ENCODE measurements around the genes SPTSSB and SERPINI2.

DNA sequence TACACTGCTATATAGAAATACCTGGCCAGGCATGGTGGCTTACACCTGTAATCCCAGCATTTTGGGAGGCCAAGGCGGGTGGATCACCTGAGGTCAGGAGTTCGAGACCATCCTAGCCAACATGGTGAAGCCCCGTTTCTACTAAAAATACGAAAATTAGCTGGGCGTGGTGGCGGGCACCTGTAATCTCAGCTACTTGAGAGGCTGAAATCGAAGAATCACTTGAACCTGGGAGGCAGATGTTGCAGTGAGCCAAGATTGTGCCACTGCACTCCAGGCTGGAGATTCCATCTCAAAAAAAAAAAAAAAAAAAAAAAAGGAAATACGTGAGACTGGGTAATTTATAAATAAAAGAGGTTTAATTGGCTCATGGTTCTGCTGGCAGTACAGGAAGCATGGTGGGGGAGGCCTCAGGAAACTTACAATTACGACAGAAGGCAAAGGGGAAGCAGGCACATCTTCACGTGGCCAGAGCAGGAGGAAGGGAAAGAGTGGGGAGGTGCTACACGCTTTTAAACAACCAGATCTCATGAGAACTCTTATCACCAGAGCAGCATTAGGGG is 374.9 kb upstream of the C3orf80 start:
- PRO-cap, result no peak
- RAMPAGE, long total RNA, 2 experiments, result no peak in any of the 2 experiments

GRCh38 chr3:159852654-159853791 is 372.2 kb upstream of the C3orf80 start:
- PRO-cap, result bidirectional peak, plus-strand start at chr3:159853093, minus-strand start at chr3:159852999
- RAMPAGE, long total RNA, 2 experiments, result start-site peak on the plus strand in 1 of 2 experiments, at chr3:159853083-159853307 at its widest, 20 reads per replicate

- PRO-cap, result no peak
- RAMPAGE, long total RNA, 2 experiments, result no peak in any of the 2 experiments
These were observed 370.5 kb upstream of the C3orf80 start for GRCh38 chr3:159854452-159855340.

- PRO-cap, result no peak
- RAMPAGE, long total RNA, 2 experiments, result no peak in any of the 2 experiments
These were observed 95.7 kb upstream of the C3orf80 start for GRCh38 chr3:160129285-160130085.

- PRO-cap, result no peak
- RAMPAGE, long total RNA, 2 experiments, result no peak in any of the 2 experiments
These were observed 18.2 kb downstream of the SMC4 start for GRCh38 chr3:160417602-160418132.

GRCh38 chr3:160754115-160755303 is 1.5 kb upstream of the PPM1L start:
- PRO-cap, result bidirectional peak, plus-strand start at chr3:160755199, minus-strand start at chr3:160755135
- RAMPAGE, long total RNA, 2 experiments, result no peak in any of the 2 experiments

- PRO-cap, result no peak
- RAMPAGE, long total RNA, 2 experiments, result no peak in any of the 2 experiments
These were observed 151.3 kb downstream of the B3GALNT1 start for GRCh38 chr3:160953946-160954160.

GRCh38 chr3:161171050-161171455 is 50.1 kb upstream of the NMD3 start:
- PRO-cap, result no peak
- RAMPAGE, long total RNA, 2 experiments, result no peak in any of the 2 experiments

DNA sequence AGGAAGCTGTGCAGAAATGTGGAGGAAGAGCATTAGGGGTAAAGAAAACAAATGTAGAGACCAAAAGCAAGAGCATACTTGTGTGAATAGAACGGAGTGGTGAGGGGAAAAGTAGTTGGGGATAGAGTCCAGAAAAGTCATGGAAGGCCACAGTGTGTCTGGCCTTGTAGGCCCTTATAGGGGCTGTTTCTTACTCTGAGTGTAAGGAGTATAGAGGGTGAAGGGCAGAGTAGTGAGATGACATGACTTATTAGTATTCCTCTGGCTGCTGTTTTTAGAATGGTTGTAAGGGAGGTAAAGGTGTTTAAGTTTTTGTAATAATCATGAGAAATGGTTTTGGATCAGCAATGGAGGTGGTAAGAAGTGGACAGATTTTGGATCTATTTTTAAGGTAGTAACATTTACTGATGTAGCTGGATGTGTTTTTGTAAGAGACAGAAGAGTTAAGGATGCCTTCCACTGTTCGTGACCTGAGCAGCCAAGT is 7.9 kb downstream of the NMD3 start:
- PRO-cap, result no peak
- RAMPAGE, long total RNA, 2 experiments, result no peak in any of the 2 experiments

GRCh38 chr3:161371437-161372314 is at the start of gene SPTSSB:
Gene SPTSSB (minus strand): TSS chr3:161371517.
- PRO-cap, result bidirectional peak, plus-strand start at chr3:161371846, minus-strand start at chr3:161371515; unidirectional peak, minus-strand start at chr3:161371955
- RAMPAGE, long total RNA, 2 experiments, result start-site peak on the minus strand in 2 of 2 experiments, at chr3:161371480-161371939 at its widest, 34 to 661 reads per replicate

- PRO-cap, result no peak
- RAMPAGE, long total RNA, 2 experiments, result no peak in any of the 2 experiments
These were observed 1526.4 kb downstream of the SI start for GRCh38 chr3:163551677-163552595.

GRCh38 chr3:164452609-164453004 is 625.7 kb downstream of the SI start:
- PRO-cap, result no peak
- RAMPAGE, long total RNA, 2 experiments, result no peak in any of the 2 experiments

DNA sequence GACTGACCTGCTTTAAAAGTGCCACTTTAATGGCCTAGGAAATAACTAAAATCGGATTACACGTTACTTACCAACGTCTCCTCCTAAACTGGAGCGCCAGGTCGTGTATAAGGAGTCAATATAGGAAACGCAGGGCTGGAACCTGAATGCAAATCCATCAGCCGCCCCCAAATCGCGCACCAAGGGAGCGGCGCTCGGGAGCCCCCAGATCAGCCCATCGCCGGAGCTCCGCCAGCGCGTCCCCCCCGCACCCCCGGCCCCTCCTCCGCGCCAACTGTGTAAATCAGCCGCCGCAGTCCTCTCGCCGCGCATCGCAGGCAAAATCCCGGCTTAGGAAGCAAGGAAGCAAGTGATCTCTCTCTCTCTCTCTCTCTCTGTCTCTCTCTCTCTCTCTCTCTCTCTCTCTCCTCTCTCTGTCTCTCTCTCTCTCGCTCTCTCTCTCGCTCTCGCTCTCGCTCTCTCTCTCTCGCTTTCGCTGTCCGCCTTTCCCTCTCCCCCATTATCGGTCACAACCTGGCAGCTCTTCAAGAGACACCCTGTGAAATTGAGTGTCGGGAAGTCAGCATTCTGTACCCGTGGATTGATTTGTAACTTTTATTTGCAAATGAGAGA is 443 bp upstream of the SLITRK3 start:
- PRO-cap, result no peak
- RAMPAGE, long total RNA, 2 experiments, result no peak in any of the 2 experiments

GRCh38 chr3:165918562-165918914 is 81.3 kb upstream of the BCHE start:
- PRO-cap, result no peak
- RAMPAGE, long total RNA, 2 experiments, result start-site peak on the plus strand in 1 of 2 experiments, at chr3:165918768-165918809 at its widest, 5 reads per replicate

- PRO-cap, result no peak
- RAMPAGE, long total RNA, 2 experiments, result no peak in any of the 2 experiments
These were observed 446.6 kb upstream of the BCHE start for GRCh38 chr3:166283698-166284366.

DNA sequence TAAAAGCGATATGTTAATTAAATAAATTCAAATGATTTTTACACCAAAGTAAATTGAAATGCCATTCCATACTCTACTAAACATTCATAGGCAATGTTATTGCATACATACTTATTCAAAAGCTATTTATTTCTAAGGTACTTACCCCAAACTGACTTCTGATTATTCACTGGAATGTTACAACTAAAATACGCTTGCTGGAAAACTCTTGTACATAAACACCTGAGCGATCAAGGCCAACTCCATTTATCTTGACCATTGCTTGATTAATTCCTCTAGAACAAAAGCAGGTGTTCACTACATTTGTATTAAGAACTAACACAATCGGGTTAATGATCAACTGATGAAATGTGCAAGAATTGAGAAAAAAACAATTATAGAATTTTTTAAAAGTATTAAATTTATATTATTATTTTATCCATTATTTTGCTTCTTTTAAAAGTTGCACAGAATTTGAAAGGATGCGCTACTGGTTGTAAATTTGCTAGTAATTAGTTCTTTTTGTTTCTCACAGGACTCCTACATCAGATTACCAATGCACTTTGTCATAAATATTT is at the start of gene SERPINI2:
Gene SERPINI2, minus strand, starts transcription at position 185 of the 557 bp plus-strand sequence.
- PRO-cap, result no peak
- RAMPAGE, long total RNA, 2 experiments, result no peak in any of the 2 experiments

- PRO-cap, result no peak
- RAMPAGE, long total RNA, 2 experiments, result no peak in any of the 2 experiments
These were observed 16.1 kb upstream of the WDR49 start for GRCh38 chr3:167669822-167670269.

GRCh38 chr3:167750163-167750639 is 14.7 kb downstream of the SERPINI1 start:
- PRO-cap, result no peak
- RAMPAGE, long total RNA, 2 experiments, result no peak in any of the 2 experiments

- PRO-cap, result no peak
- RAMPAGE, long total RNA, 2 experiments, result no peak in any of the 2 experiments
These were observed 84.5 kb downstream of the GOLIM4 start for GRCh38 chr3:168011128-168011796.

- PRO-cap, result no peak
- RAMPAGE, long total RNA, 2 experiments, result no peak in any of the 2 experiments
These were observed 68.9 kb downstream of the GOLIM4 start for GRCh38 chr3:168026770-168027326.

Measured in prostate gland (tissue), 2 donors.